Tongue (tissue), 2 donors: ENCODE results near the gene WDR41.

- RAMPAGE, long total RNA, result no peak
Measured at GRCh38 chr5:77062850-77063515, 24.1 kb downstream of the ZBED3 start.

DNA sequence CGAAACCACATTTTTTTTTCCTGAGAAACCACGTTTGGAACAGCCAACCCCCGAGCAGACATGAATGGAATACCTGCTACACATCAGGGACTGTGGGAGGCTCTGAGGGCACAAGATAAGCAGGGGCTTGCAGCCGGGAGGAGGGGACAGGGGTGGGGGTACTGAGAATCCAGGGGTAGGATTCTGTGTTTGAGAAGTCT is 133.2 kb downstream of the WDR41 start:
- RAMPAGE, long total RNA, result no peak

DNA sequence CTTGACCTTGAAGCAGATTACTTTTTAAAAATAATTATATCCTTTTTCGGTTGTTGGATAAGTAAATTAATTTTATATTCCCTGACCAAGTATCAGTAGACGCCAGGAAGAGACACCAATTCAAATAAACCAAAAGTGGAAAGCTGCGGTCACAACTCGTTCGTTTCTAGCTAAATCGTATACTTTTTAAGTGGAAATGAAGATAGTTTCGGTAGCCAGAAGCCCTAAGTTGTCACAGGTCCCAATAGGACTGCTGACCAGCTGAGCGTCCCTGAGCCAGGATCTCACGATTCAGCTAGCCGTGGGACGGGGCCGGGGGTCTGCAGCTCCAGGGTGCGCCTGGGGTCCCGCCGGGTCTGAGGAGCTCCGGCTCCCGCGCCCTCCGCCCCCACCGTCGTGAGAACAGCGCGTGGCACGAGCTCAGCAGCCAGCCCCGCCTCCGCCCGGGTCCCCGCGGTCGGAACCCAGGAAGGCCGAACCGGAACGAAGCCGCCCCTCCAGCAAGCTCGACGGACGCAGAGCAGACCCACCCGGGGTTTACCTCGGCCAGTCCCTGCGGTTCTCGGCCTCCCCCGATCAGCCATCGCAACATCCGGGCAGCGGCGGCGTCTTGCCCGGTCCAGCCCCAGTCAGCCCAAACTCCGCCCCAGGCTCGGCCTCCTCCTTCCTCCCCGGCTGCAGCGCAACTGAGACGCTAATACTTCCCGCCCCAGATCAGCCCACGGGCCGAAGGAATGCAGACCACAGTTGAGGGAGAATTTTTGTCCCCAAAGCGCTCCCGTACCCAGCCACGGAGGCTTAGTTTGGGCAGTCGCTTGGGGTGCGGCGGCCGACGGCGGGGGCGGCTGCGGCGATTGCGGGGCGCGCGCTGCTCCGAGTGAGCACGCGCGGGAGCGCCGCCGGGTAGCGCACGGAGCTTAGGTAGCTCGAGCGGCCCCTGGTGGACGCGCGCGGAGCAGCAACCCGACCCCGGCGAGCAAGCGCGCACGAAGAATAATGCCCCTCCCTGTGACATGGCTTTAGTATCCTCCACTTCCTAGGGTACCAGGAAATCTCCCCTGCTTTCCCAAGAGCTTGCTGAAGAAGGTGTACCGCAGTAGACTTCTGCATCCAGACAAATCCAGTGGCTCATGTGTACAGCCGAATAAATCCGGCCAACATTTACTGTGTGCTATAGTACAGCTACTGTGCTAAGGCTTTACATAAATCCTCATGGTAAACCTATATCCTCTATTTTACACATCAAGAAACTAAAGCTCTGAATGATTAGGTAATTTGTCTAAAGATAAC is at the start of gene WDR41:
TSS of gene WDR41 (minus strand) at position 688 of the 1,290 bp plus-strand sequence.
- RAMPAGE, long total RNA, result no peak

- RAMPAGE, long total RNA, result no peak
Measured at GRCh38 chr5:77758119-77759251, 17.7 kb downstream of the TBCA start.

GRCh38 chr5:77761562-77762107 is 14.5 kb downstream of the TBCA start:
- RAMPAGE, long total RNA, result no peak

DNA sequence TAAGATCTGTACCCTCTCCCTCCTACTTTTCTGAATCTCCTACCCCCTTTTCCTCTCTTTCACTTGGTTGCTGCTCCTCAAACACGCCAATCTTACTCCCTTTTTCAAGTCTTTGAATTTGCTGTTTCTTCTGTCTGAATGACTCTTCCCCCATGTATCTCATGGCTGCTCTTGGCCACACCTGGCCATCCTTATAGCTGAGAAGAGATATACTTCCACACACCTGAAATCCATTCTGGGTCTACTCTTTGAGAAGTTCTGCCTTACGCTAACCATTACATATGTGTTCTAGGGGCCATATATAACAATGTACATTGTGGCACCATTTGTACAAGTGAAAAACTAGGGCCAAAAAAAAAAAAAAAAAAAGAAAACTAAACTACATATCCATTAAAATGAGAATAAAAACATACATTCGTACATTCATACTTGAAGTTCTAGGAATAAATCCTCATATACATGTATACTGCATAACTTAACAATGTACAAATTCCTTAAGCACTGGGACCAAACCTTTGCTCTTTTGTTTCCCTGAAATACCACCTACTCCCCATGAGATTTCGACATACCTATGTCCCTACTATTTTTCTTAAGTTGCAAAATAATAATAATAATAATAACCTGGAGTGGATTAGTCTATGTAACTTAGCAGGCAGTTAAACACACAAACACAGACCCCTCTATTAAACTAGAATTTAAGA is 10.5 kb downstream of the TBCA start:
- RAMPAGE, long total RNA, result no peak

DNA sequence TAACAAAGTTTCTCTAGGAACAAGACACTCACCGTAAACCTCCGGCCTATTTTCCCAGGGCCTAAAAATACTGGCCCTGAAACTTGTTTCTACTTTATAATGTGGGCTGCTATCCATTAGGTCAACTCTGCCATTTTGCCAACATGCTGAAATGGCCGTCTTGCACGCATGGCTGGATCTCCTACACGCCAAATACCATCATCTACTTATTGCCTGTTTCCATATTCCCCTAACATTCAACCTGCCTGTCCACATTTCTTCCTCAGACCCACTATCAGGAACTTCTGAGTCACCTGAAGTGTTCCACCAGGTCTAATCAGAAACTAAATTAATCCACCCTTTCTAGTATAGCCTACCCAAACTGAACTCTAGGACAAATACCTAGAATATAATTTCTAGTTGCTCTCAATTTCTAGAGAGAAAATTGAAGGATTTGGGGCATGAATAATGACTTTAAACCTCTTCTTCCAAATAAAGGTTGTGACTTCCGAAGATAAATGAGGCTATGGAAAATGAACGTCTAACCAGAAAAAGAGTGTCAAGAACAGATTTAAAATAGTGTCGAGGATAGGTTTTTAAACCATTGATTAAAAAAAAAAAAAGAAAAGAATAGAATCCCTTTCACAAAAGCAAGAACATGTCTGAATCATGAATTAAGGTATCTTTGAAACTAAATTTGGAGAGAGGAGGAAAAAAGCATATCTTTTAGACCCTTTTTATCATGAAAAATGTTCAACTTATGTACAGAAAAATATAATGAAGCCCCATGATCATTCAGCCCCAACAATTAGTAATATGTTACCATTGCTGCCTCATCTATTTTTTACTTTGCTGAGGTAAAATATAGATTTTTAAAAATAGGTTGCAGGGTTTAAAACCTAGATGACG is 4.4 kb downstream of the TBCA start:
- RAMPAGE, long total RNA, result no peak

GRCh38 chr5:77775045-77776178 is 727 bp downstream of the TBCA start:
- RAMPAGE, long total RNA, result no peak

GRCh38 chr5:77883684-77883931 is 107.5 kb upstream of the TBCA start:
- RAMPAGE, long total RNA, result no peak

DNA sequence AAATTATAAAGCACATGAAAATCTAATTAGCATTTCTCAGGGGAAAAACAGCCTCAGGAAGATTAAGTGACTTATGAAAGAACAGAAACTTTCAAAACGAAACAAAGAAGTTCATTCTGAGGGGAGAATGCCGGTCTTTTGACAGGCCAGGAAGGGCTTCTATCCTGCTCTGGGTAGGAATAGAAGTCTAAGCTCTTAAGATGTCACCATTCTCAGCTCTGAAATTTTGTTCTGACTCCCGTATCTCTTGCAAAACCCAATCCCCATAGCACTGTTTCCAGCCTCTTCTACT is 161.4 kb upstream of the TBCA start:
- RAMPAGE, long total RNA, result no peak

DNA sequence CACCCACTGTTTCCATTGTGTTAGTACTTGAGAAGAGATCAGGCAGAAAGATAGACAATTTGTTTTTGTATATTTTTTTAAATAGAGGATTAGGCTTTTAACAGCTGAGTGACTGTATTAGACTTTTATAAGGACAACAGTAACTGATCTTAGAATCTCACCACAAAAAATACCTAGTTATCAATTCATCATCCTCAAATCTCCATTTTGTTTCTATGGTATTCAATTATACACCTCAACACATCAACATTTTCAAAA is 191.0 kb downstream of the AP3B1 start:
- RAMPAGE, long total RNA, result no peak

DNA sequence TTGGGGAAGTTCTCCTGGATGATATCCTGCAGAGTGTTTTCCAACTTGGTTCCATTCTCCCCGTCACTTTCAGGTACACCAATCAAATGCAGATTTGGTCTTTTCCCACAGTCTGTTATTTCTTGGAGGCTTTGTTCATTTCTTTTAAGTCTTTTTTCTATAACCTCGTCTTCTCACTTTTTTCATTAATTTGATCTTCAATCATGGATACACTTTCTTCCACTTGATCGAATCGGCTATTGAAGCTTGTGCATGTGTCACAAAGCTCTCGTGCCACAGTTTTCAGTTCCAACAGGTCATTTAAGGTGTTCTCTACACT is 120.8 kb downstream of the AP3B1 start:
- RAMPAGE, long total RNA, result no peak

GRCh38 chr5:78647831-78648479 is 617 bp downstream of the LHFPL2 start:
- RAMPAGE, long total RNA, result no peak

GRCh38 chr5:78678206-78678760 is 29.7 kb upstream of the LHFPL2 start:
- RAMPAGE, long total RNA, result no peak

GRCh38 chr5:78907095-78907644 is 77.9 kb downstream of the ARSB start:
- RAMPAGE, long total RNA, result no peak

- RAMPAGE, long total RNA, result no peak
Measured at GRCh38 chr5:79279348-79279882, 43.5 kb downstream of the JMY start.

- RAMPAGE, long total RNA, result no peak
Measured at GRCh38 chr5:79299940-79300429, 64.1 kb downstream of the JMY start.

GRCh38 chr5:79323621-79324027 is 87.7 kb downstream of the JMY start:
- RAMPAGE, long total RNA, result no peak

DNA sequence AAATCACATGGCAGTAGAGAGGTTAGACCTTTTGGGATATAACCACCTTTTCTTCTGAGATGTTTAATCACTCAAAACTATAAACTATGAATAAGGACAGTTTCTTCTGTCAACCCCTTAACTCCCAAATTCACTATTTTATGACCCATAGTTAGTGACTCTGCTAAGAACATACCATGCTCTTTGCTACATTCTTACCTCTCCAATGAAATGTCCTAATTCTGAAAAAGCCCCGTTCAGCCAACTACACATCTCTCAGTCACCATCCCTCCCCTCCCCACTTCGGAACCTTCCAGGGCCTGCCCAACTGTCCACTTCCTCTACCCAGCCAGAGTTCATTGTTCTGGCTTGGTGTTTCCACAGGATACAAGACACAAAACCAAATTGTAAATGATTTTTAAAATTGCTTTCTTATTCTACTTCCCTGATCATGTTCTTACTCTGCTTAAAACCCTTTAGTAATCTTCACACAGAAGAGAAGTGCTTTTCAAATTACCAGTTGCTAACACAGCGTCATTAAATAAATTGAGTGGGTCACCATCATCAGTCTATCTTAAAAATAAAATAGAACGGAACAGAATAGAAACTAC is 6.1 kb downstream of the HOMER1 start:
- RAMPAGE, long total RNA, result no peak

DNA sequence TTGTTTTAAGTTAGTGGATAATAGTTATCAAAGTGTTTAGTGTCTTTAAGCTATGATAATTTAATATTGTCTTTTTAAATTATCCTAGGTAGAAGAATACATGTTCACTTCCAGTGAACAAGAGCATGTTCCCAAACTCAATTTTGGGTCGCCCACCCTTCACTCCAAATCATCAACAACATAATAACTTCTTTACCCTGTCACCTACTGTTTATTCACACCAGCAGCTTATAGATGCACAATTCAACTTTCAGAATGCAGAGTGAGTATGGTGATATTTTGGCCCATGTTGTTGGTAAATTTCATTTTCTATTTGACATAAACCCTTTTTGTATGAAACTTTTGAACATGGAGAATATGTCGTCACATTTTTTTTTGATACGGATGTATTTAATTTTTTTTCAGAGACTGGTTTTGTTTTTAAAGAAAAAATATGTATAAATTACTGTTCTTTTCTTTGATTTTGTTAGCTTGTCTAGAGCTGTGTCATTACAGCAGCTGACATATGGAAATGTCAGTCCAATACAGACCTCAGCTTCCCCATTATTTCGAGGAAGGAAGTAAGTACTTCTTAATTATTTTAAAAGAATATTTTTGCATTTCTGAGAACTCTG is 7.4 kb downstream of the TENT2 start:
- RAMPAGE, long total RNA, result no peak